Hair follicle dermal papilla cell (primary cell): ENCODE measurements around the genes STRIP2 and KLHDC10.

DNA sequence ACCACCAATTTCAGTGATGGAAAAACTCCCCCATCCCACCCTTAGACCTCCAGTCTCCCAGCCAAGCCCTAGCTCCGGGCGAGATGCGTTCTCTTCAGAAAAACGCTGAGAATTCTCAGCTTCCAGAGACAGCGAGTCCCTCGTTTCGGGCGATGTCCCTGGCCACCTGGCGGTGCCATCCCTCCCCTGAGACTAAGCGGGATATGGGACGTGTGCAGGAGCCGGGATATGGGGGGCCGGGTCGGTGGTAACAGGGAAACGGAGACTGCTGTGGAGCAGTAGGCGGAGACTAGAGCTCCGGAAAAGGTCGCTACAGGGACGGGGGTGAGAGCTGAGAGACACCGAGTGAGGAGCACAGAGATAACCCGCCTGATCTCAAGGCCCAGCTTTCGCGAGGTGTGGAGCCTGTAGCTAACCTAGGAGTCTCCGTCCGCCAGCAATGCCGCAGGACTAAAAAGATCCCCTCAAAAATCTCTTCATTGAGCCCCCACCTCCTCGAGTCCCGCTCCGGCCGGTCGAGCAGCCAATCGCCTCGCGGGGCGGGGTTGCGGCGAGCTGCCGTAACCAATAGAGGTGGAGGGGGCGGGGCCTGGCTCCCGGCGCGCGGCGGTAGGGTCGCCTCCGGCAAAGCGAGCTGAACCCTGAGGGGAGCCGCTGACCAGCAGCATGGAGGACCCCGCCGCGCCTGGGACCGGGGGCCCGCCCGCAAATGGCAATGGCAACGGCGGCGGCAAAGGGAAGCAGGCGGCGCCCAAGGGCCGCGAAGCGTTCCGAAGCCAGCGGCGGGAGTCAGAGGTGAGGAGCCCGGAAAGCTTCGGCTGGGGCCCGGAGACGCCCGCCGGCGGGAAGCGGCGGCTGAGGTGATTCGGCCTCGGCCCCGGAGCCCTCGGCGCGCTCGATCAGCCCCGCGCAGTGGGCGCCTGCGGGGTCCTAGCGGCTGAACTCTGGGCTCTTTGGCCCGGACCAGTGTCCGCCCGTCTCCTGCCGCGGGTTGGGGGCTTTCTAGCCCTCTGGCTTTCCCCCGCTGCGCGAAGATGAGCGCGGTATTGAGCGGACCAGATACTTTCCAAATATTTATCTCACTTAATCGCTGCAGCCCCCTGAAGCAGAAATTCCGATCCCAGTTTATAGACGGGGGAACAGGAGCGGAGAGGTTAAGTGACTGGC, at the start of gene STRIP2:
STRIP2 (plus strand) TSS at position 626 of the 1,167 bp plus-strand sequence.
- CAGE, long polyA plus RNA, result no peak

GRCh38 chr7:129640275-129640607, 28.7 kb downstream of the NRF1 start:
- CAGE, long polyA plus RNA, result no peak

DNA sequence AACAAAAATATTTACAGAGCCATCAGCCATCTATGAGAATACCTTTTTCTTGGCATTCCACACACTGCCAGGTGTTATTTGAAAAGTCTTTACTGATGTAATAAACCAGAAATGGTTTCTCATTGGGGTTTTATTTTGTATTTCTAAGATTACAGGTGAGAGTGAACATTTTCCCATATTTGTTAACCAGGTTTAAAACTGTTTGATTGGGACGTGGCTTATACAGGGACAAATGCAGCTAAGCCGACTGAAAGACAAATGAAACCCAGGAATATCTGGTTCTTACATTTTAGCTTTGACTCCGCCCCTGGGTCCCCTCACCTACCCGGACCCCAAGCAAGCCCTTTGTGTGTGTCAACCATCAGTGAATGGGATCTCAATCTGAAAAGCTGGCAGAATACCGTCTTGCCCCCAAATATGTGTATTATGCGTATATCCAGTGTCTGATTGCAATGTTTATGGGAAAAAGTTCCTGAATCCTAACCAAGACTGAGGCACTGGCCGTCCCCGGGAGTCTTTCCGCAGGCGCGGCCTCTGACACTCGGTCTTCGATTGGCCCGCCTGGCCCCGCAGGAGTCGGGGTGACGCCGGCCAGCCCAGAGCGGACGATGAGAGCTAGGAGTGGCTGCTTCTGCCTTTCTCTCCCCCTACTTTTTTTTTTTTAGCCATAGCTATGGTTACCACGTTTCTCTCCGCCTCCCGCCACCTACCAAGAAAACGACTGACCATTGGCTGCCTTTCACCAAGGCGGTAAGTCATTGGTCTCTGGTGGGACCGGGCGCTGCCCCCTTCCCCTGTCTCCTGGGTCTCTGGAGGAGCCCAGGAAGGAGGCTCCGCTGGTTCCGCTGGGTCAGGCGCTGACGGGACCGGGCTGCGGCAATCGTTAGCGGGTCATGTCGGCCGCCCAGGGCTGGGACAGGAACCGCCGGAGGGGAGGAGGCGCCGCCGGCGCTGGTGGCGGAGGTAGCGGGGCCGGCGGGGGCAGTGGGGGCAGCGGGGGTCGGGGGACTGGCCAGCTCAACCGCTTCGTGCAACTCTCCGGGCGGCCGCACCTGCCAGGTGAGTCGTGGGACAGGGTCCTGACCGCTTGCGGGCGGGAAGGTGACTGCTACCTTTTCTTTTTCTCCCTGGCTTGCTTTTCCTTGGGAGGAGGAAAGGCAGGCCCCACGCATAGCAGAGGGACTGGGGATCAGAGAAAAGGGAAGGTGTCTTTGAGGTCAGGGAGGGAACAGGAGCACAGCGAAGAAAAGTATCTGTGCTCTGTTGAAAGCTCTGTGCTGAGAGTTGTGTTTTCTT, at the start of gene KLHDC10:
KLHDC10 (plus strand) TSS at position 784 of the 1,296 bp plus-strand sequence.
- CAGE, long polyA plus RNA, result no peak

- CAGE, long polyA plus RNA, result no peak
These were observed 60.8 kb downstream of the TMEM209 start for GRCh38 chr7:130144244-130144884.

DNA sequence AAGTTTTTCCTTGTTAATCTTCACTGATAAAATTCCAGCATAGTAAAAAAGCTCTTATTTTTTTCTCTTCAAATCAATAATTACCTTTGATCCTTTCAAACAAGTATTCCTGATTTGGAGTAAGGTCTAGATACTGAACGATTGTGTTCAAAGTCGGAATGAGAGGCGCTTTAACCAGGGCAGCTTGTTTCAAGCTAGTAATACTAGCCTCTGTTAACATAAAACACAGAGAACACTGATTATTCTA, 27.0 kb downstream of the TMEM209 start:
- CAGE, long polyA plus RNA, result no peak

DNA sequence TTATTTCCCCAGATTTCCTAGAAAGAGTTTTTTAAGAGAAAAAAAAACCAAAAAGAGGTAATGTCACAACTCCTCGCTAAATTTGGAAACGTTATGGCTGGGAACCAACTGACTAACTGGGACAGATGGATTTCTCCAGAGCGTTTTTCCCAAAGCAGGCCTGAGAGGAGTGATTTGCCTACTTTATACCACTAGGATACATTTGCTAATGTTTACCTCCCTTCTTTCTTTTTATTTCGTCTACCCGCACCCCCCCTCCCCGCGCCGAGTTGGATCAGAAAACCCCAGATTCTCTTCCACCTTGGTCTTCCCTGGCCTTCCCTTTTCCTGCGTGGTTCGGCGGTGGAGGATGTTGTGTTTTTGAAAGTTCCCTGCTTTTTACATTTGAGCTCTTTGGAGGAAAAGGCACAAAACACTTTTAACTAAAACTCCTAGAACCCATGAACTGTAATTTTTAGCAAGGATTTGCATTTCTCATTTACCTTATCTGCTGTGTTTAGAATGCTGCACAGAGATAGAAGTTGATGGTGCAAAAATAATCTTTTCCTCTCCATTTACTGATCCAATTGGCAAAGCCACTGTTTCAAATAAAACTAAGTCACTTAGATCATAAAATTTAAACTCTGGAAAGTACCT, 7.4 kb downstream of the CPA2 start:
- CAGE, long polyA plus RNA, result no peak

DNA sequence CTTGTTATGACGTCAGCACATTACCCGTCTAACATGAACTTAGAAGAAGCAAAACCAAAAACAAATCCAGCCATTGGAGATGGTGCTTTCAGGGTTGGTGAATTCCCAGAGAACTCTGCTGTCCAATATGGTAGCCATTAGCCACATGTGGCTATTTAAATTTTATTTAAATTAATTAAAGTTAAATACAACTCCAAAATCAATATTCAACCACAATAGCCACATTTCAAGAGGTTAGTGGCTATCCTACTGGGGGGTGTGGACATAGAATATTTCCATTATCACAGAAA, 186 bp upstream of the CPA5 start:
- CAGE, long polyA plus RNA, result no peak

DNA sequence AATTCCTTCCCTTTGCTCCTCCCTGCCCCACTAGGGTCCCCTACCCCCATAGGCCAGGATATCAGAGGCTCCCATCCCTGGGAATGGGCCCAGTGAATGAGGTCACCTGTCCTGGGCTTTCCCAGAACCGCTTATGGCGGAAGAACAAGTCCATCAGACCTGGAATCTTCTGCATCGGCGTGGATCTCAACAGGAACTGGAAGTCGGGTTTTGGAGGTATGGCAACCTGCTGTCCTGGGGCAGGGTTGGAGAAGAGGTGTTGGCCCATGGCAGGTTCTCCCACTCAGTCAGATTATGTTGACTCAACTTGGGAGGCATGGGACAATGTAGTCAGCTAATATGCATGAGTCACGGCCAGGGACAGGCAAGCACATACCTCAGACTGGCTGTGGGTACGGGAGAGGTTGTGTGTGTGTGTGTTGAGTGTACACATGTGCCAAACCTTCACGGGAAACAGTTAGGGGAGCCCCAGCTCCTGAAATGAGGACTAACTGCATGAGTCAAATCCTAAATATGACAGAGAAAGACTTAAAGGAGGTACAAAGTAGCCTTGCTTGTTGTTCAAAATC, 16.9 kb upstream of the CPA1 start:
- CAGE, long polyA plus RNA, result no peak

DNA sequence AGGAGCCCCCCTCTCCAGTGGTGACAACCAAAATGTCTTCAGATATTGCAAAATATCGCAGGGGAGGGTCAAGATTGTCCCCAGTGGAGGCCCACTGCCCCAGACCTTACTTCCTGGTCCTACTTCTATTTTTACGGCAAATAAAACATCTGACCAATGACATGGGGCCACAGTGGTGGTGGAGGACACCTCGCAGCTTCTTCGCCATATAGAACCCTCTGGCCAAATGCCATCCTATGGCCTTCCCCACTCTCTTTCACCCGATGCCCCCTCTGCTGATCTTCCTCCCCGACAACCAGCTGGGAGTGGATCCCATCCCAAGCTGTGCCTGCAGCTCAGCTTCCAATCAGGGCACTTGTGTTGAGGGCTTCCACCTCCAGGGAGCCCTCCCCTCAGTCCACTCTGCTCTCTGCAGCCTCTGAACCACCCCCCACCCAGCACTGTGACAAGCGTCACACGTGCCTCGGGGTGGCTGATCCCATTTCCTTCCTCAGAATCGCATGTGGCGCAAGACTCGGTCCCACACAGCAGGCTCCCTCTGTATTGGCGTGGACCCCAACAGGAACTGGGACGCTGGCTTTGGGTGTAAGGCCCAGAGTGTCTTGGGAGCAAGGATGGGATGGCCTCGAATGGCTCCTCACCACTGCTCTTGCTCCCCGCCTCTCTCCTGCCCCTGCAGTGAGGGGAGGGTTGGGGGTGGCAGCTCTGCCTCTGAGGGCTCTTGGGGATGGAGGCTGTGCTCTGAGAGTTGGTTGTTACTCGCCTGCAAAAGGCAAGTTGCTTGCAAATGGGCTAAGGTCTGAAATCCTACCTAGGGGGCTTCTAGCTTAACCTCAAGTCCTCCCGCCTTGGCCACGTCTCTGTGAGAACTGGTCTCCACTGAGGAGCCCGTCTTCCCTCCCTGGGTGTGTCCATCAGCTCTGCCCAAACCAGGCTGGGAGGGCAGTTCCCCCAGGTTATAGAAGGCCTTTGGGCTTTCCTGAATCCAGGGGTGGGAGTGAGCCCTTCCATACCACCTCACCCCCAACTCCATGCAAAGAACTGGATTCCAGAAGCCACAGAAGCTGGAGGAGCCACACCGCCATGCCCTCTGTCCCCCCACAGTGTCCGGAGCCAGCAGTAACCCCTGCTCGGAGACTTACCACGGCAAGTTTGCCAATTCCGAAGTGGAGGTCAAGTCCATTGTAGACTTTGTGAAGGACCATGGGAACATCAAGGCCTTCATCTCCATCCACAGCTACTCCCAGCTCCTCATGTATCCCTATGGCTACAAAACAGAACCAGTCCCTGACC, 4.2 kb downstream of the CPA1 start:
- CAGE, long polyA plus RNA, result no peak

DNA sequence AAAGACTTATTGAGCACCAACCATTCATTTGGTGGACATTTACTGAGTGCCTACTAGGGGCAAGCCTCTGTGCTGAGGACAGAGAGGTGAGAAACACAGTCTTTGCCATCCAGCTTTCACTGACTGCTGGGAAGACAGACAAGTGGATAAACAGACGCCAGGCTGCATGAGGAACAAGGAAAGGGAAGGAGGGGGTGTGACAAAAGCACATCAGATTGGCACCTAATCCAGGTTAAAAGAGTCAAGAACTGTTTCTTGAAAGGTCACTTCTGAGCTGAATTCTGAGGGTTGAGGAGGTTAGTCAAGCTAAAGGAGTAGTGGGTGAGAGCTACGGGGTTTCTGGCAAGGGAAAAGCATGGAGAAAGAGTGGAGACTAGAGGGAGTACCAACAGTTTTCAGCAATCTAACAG, 9.5 kb downstream of the CEP41 start:
- CAGE, long polyA plus RNA, result no peak

DNA sequence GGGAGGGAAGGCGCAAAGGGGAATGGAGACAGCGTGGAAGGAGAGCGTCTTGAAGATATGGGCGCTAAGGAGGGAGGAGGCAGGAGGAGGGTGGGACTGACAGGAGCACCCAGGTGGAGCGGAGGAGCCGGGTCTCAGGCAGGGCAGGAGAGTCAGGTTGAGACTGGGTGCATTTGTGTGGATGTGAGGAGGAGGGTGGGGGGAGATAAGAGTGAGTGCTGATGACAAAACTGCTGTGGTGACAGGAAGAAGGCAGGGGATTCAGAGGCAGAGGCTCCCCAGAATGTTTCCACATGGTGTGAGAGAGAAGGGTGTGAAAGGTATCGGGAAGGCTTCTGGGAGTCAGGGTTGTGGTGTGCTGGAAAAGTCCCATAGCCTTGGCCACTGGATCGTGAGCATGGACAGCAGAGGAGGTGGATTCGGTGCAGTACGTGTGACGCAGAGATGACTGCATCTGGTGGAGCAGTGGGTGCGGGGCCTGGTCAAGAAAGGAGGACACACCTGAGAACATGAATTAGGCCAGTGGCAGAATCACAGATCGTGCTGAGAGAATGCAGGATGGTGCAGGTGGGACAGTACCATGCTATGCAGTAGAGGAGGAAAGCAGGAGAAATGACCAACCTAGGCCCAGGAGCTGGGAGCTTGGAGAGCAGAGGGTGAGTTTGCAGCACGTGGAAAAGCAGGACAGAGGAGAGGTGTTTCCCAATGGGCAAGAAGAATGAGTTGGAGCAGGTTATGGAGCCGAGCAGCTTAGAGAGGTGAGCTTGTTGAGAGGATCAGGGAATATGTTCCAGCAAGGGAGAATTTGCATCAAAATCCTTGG, 40.7 kb downstream of the MEST start:
- CAGE, long polyA plus RNA, result no peak

GRCh38 chr7:130534670-130535560, 43.0 kb downstream of the MEST start:
- CAGE, long polyA plus RNA, result no peak

DNA sequence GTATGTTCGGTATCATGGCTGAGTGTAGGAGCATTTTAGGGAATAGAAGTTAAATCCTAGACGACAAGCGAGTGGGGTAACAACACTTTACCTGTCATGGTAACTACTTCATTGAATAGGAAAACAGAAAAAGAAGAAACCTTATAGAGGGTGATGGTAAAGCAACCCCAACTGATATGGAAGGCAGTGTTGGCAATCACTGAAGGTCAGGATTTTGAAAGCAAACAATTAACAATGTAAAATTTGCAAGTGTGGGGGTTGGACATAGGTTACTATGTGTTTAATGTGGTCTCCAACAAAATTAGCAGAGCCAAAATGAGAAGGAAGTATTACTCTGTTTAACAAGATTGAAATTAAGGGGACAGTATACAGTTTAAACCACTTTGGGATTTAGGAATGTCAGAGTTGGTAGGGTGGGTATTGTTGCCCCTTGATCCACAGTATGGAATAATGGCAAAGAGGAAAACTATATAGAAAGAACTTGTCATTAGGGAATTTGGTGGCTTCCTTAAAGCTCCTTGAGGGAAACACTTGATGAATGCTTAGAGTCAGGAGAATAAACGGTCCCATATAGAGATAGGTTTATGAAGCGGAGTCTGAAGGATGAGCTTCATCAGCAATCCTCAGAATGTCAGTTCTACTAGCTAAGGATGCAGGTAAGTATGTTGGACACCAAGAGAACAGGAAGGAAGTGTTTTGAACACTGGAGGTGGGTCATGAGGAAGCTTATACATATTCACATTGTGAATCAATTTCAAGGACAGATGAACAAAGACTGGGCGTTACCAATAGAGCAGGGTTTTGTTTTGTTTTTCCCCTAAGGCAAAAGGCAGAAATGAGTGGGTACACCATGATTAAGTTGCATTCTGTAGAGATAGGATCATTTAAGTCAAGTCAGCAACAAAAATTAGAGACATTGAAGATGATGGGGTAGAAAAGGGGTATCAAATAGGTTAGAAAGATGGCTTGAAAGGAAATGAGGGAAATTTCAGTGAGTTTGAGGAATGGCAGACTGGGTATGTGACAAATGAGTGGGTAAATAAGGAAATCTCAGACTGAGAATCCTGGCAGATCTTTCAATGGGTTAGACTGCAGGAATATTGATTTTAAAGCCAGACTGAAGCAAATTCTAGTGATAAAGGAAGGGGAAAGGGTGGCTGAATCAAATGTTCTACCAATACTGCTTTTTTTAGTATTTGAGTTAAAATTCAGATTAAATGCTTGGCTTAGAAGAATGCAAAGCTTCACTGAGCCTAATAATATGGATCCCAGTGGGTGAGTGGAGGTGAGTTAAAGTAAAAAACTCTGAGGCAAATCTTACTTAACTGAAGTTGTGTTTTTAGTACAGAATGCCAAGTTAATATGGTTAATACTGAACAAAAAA, 51.5 kb downstream of the MEST start:
- CAGE, long polyA plus RNA, result no peak

- CAGE, long polyA plus RNA, result no peak
These were observed 134.2 kb upstream of the KLF14 start for GRCh38 chr7:130868079-130868741.

GRCh38 chr7:130939789-130940561, 206.0 kb upstream of the KLF14 start:
- CAGE, long polyA plus RNA, result no peak

DNA sequence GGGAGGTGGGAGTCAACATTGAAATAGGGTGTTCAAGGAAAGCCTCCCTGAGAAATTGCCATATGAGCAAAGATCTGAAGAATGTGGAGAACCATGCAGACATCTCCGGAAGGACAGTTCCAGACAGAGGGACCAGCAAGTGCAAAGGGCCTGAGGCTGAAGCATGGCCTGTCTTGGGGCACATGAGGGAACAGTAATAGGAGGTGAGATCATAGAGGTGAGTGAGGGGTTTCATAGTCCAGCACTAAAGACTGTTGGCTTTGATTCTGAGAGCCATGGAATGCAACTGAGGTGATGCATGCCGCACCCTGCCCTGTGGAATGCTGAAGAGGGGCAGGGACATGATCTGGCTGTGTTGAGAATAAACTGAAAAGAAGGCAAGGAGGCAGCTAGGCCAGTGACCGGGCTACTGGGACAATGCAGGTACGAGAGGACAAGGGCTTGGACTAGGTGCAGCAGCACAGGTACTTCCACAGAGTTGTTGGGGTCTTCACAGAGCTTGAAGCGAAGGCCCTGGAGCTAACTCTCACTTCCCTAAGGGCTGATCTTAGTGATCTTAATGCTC, 253.1 kb upstream of the KLF14 start:
- CAGE, long polyA plus RNA, result no peak

DNA sequence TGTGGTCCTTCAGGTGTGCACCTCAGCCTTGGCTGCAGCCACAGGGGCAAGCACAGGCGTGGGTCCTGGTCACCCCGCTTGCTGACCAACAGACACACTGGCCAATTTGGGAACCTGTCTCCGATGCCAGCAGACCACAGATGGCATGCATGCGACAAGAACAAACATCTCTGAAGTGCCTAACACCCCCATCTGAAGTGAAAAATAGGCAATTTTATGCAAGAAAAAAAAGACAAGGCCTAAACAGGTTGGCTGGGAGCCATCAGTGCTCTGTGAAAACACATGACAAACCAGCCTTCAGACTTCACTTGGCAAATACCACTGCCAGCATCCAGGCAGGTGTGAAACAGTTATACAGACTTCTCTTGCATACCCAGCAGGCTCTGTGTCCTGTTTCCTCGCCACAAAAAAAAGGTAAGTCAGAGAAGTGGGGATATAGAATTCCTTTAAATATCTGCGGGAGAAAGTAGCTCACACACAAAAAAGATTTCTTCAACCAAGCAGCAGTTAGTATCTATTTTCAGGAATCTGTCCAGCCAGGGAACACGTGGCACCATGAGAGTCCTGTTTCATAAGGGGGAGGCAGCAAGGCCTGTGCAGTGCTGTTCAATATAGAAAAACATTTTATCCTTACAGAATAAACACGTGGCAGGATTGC, 293.4 kb upstream of the MKLN1 start:
- CAGE, long polyA plus RNA, result no peak

GRCh38 chr7:131048607-131049779, 278.7 kb upstream of the MKLN1 start:
- CAGE, long polyA plus RNA, result no peak

GRCh38 chr7:131055401-131056400, 272.0 kb upstream of the MKLN1 start:
- CAGE, long polyA plus RNA, result no peak

DNA sequence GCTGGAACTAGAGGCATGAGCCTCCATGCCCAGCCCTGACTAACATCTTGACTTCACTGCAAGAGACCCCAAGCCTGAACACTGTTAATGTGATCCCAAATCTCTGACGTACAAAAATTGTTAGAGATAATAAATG, 244.7 kb upstream of the MKLN1 start:
- CAGE, long polyA plus RNA, result no peak